Endometrial microvascular endothelial cells (primary cell): ENCODE measurements around a stretch of chr3.

DNA sequence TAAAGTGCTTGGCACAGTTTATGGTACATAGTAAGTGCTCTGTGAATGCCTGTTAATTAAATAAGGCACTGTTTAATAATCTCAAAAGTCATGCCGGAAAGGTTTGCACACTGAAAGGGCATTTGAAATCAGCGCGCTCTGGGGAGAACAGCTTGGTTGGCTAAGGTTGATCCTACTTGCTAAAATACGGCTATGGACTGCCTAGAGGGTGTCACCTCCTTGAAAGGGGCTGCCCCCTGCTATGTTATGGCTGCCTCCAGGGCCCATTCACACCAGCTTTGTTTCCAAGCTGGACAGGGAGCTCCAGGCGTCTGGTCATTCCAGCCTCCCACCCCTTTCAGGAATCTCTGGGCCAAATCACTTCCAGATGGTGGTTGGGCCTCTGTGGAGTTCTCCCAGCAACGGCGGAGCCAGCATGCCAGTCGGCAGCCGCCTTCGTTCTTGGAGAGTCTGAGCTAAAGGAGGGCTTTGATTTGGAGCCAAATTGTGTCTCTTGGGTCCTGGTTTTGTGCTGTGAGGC, 5.9 kb downstream of the FLNB start:
- RAMPAGE, long total RNA: no peak

- RAMPAGE, long total RNA: no peak
These were observed 32.8 kb downstream of the FLNB start for GRCh38 chr3:58040928-58041537.

GRCh38 chr3:58081979-58082547, 73.8 kb downstream of the FLNB start:
- RAMPAGE, long total RNA: no peak

GRCh38 chr3:58165082-58166007, 45.4 kb downstream of the DNASE1L3 start:
- RAMPAGE, long total RNA: no peak

GRCh38 chr3:58176680-58177158, 34.1 kb downstream of the DNASE1L3 start:
- RAMPAGE, long total RNA: no peak

- RAMPAGE, long total RNA: no peak
These were observed 32.1 kb downstream of the DNASE1L3 start for GRCh38 chr3:58178554-58179145.

DNA sequence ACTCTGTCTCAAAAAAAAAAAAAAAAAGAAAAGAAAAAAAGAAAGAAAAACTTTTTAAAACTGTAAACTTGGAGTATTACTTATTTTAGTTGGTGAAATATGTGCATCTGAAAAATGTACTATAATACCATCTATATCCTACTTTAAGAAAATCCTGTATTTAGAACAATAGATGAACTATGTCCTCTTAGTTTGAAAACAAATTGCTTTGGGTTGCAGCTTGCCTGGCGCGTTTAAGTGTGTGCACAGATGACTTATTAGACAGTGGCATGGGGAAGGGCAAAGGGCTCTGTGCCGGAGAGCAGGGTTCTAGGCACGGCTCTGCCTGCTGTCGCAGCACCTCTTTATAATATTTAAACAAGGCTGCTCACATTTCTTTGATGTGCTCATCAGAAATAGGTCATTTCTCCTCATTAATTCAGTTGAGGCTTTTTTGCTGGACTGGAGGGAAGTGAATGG, 10.0 kb downstream of the PXK start:
- RAMPAGE, long total RNA: no peak

- RAMPAGE, long total RNA: no peak
These were observed 28.0 kb downstream of the PXK start for GRCh38 chr3:58360722-58361018.

GRCh38 chr3:58874020-58874711, 175.7 kb downstream of the CFAP20DC start:
- RAMPAGE, long total RNA: no peak

- RAMPAGE, long total RNA: no peak
These were observed 150.4 kb downstream of the CFAP20DC start for GRCh38 chr3:58899492-58899736.

GRCh38 chr3:59368452-59368870, 318.6 kb upstream of the CFAP20DC start:
- RAMPAGE, long total RNA: no peak

- RAMPAGE, long total RNA: no peak
These were observed 401.4 kb upstream of the CFAP20DC start for GRCh38 chr3:59450949-59451815.

DNA sequence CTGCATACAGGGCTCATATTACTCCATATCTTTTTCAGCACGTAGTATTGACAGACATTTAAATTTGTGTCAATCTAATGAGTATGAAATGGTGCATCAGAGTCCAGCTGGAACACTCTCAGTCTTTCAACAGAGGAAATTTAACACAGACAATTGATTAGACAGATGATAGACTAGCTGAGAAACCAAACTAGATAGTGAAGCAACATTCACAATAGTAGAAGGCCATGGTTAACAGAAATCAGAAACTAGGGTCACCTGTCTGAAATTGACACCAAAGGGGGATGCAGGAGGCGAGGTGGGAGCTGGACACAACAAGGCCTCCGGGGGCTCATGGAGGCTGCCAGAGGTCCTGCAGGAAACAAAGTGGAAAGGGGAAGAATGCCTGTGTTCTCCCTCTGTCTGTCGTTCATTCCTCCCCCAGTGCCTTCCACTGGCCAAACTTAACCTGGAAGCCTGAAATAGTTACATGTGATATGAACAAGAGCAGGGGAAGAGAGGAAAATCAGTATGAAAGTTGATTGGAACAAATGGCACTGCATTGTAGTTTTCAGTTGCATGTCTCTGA, 501.9 kb upstream of the CFAP20DC start:
- RAMPAGE, long total RNA: no peak

DNA sequence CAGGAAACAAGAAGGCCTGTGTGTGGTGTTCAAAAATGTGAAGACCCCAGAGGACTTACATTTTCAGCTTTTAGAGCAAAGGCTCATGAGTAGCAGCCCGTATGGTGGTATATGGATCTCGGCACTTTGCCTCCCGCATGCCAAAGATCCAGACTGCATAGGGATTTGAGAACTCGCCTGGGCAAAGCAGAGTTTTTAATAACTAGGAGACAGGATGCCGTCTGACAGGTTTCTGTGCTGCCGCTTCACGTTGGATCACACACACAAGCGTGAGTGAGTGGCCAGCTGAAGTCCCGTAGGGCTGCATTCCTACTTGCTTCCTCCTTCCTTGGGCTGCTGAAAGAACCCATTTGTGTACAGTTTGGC, 604.2 kb upstream of the CFAP20DC start:
- RAMPAGE, long total RNA: no peak

GRCh38 chr3:59808802-59809468, 759.1 kb upstream of the CFAP20DC start:
- RAMPAGE, long total RNA: no peak

DNA sequence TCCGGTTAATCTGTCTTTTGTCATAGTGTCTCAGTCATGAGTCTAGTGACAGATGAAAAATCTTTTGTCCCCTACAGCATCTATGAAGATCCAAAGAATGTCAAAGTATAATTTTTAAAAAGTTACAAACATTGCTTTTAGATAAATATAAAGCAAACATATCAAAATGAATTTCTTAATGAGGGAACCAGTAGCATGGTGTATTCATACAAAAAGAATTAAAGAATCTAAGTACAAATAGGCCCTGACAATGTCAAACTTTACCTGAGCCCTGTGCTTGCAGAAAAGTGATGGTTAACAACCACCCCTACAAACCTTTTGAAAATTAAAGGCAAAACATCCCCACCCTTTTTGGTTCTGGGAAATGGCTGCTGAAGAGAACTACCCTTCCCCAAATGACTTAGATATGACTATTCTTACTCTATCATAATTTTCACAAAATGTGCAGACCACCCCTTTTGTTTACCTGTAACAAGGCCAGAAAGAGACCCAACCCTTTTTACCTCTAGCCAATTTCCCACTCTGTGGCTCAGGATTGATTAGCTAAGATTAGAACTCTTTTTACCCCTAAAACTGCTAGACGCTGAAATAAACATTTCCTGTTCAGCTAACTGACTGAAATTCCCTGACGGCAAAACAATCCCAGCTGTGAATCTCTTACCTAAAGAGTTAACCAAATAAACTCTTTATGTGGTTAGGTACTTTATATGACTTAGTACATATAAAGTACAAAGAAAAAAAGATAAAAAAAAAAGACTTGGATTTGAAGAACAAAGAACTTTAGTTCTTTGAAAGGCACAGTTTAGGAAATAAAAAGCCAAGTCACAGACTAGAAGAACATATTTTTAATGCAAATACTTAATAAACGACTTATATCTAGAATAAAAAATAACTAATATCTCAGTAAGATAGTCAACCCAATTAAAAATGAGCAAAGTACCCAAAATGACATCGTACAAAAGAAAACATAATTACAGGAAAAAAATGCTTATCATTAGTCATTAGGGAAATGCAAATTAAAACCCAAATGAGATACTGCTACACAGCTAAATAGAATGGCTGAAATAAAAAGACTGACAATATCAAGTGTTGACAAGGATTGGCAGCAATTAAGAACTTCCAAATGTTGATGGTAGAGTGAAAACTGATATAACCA, 988.8 kb downstream of the FHIT start:
- RAMPAGE, long total RNA: no peak

DNA sequence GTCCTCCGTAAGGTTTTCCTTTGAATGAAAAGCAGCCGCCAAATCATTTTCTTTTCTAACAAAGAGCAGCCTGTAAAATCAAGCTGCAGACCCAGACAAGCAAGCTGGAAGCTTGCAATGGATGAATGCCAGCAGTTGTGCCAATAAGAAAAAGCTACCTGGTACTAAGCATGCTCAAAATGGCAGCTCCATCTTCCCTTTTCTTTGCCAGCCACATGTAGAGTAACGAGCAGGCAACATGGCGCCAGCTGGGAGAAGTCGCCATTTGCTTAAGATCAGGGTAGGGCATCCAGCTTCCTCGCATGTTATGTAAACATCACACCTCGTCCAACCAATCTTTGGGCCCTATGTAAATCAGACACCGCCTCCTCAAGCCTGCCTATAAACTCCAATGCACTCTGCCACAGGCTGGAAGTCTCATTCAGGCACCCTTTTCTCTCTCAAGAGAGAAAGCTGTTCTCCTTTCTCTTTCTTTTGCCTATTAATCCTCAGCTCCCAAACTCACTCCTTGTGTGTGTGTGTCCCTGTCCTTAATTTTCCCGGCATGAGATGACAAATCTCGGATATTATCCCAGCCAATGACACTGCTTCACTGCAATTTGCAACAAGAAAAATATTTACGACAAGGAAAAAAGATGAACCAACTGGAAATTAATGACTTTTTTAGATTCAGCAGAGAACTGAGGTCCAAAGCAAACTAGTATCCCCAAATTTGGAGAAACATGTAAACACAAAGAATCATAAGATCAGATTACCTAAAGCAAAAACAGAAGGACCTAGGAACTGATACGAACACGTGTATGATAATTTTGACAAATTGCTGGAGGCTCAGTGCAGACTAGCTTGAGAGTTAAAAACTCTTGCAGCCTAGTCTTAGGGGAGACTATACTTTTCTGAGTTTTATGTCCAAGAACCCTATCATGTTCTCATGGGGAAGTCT, 973.7 kb downstream of the FHIT start:
- RAMPAGE, long total RNA: no peak

DNA sequence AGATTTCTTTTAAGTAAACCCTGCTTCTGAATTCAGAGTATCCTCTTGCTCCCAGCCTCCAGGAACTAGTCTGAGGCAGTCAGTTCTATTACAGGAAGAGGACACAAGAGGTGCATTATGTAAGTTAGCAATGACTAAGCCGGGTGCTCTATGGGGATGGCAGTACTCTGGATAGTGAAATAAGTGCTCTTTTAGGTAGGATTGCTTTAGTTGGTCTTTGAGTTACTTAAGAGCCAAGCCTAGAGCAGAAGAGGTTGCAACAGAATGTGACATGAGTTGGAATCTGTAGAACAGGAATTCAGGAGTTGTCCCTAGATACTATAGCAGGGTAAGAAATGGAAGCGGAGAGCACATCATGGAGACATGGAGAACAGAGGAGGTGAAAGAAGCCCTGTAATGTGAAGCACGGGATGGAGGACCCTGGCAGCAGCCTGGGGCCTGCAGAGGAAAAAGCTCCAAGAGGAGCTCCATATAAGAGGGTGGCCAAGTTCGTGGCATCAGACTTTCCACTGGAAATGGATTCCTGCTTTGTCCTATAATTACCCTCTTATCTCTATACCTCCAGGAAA, 851.3 kb downstream of the FHIT start:
- RAMPAGE, long total RNA: no peak

- RAMPAGE, long total RNA: no peak
These were observed 286.0 kb downstream of the FHIT start for GRCh38 chr3:60965104-60965876.

- RAMPAGE, long total RNA: no peak
These were observed 181.3 kb downstream of the PTPRG start for GRCh38 chr3:61742567-61743259.